Monocyte (primary cell): ENCODE results near the genes ST3GAL3, RNF220, RPS8 and TOE1.

DNA sequence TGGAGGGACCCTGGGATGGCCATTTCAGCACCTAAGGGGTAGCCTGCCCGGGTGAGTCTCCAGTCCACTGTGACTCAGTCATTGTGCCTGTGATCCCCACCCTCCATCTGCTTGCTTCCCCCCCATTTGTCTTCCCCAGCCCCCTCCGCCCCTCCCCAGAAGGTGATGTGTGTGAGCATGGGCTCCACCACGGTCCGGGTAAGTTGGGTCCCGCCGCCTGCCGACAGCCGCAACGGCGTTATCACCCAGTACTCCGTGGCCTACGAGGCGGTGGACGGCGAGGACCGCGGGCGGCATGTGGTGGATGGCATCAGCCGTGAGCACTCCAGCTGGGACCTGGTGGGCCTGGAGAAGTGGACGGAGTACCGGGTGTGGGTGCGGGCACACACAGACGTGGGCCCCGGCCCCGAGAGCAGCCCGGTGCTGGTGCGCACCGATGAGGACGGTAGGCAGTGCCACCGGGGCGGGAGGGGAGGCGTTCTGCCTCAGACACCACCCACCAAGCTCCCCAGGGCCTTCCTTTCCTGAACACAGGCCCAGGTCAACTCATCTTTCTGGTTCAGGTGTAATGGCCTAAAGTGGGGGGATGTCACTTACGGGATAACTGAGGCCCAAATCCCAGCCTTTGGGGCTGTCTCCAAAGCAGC, 52.2 kb upstream of the KDM4A start:
- PRO-cap, 2 experiments: no peak in any of the 2 experiments

- PRO-cap, 2 experiments: peak in 2 of 2 experiments; most common plus-strand start chr1:43707543 (in 1); most common minus-strand start chr1:43707365 (in 2)
Observed at GRCh38 chr1:43707110-43708372, at the start of gene ST3GAL3. Gene ST3GAL3 (plus strand): TSS chr1:43707536.

DNA sequence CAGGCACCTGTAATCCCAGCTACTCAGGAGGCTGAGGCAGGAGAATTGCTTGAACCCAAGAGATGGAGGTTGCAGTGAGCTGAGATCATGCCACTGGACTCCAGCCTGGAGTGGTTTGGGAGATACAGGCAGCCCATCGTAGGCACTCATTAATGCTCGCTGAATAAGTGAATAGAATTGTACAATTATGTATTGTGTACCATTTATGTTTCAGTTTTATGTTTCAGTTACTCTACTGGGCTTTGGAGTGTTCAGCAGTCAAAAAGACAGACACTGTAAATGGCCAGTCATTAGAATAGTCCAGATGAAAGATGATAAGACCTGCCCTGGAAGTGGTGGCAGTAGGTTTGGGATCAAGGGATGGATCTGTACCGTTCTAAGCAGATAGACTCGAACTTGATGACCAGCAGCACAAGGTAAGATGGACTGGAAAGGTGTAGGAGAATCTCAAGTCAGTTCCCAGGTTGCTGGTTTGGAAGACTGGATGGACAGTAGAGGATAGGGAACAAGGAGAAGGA, 17.6 kb upstream of the ARTN start:
- PRO-cap, 2 experiments: no peak in any of the 2 experiments

DNA sequence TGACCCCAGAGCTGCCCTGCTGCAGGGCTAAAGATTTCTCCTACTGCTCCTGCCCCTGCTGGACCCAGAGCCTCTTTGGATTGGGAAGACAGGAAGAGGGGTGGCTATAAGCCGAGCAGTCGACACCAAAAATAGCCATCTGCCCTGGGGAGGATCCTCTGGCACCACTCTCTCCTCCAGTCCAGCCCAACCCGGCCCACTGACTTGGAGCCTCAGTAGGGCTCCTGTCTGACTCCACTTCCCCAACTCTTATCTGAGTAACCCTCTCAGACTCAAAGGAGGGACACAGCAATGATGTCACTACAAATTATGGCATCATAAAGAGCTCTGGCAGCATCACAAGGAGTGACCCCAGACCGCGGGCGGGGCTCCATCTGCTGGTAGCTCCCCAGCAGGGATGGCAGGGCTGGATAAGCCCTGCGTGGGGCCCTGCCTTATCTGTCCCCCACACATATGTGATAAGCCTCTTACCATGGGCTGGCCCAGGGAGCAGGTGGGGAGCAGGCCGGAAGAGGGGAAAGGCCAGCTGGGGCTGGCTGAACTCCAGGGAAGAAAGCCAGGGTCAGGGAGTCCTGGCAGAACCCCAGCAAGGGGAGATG, 4.5 kb upstream of the SLC6A9 start:
- PRO-cap, 2 experiments: no peak in any of the 2 experiments

GRCh38 chr1:44404806-44406019, at the start of gene RNF220:
Gene RNF220 (plus strand): TSS chr1:44405255.
- PRO-cap, 2 experiments: no peak in any of the 2 experiments

GRCh38 chr1:44406427-44406897, 1.4 kb downstream of the RNF220 start:
- PRO-cap, 2 experiments: no peak in any of the 2 experiments

DNA sequence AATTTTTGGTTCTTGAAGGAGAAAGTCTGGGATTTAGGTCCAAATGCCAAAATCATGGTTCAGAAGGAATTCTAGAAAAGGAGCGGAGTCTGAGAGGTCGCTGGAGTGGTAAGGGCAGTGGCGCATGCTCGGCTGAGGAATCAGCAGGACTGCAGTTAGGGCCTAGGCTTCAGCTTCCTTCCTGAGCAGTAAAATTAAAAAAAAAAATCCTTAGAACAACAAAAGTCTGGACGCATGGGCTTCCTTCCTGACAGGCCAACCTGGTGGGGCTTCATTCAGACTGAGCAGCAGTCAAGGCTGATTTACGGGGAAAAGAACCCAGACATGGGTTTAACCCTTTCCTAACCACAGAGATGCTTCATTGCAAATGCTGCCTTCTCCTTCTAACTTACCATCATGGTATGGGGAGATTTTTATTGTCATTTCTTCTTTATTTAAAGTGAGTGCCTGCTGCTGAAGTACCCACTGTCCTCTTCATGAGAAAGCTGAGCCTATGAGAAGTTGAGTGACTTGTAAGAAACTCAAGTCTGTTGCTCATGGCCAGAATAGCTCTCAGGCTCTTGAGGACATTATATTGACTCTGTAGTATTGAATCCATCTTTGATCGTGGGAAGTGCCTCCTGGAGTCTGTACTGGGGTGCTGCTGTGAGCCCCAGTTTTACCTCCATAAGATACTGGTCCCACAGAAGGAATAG, 17.2 kb downstream of the RNF220 start:
- PRO-cap, 2 experiments: no peak in any of the 2 experiments

GRCh38 chr1:44547457-44547656, 126.9 kb downstream of the TMEM53 start:
- PRO-cap, 2 experiments: no peak in any of the 2 experiments

- PRO-cap, 2 experiments: no peak in any of the 2 experiments
Observed at GRCh38 chr1:44635698-44636334, 38.5 kb downstream of the TMEM53 start.

DNA sequence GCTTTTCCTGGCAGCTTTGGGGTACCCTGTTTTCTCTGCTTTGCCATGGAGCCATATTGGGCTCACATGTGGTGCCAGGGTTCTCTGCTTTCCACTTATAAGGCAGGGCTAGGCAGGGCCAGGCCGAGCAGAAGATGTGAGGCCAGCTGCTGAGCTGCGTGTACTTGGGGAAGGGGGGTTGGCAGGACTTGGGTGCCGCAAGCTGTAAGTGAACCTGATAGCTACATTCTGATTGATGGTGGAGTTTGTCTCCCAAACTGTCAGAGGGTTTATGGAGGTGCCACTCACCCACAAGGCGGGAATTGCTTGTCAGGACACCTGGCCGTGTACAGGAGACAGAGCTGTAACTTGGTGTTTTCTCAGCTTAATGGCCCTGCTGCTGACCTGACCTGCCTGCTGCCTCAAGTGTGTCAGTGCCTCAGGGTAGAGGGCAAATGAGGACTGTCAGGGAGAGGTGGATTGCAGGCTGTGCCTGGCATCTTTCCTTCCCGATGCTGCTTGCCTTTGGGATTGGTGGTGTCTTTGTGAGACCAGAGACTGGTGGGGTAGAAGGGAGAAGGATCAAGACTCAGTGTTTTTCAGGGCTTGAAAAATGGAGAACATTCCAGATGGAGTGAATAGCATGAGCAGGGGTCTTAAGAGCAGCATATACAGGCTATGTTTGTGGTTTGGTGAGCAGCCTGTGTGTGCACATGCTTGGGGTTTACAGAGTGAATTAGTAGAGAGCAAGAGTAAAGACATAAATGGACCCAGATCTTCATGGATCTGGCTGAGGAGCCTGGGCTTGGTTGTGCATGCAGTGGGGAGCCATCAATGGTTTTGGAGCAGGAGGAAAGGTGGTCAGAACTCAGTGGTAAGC, 31.4 kb downstream of the TMEM53 start:
- PRO-cap, 2 experiments: no peak in any of the 2 experiments

DNA sequence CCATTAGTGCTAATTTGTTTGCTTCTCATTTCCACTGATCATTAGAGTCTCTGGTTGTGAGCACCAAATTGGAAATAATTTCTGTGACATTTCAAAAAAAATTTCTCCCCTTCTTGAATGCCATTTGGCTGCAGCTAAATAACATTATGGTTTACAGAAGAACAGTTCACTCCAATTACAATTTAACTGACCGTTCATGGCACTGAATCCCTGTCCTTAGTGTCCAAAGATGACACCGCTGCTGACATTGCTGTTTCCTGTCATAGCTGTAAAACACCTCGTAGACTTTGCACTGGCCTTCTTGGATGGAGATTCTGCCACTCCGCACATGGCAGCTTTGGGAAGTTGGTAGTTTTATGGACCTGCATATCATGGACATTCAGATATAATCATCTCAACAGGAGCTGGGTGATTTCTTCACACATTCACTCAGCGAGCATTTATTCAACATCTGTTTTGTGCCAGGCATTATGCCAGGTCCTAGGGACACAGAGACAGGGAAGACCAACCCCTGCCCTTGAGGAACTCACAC, 4.9 kb downstream of the ARMH1 start:
- PRO-cap, 2 experiments: no peak in any of the 2 experiments

GRCh38 chr1:44775170-44776454, at the start of gene RPS8:
Gene RPS8 (plus strand): TSS chr1:44775540.
- PRO-cap, 2 experiments: peak in 2 of 2 experiments; most common plus-strand start chr1:44775589 (in 1); most common minus-strand start chr1:44775440 (in 2)

GRCh38 chr1:44780021-44781321, 5.1 kb downstream of the RPS8 start:
- PRO-cap, 2 experiments: no peak in any of the 2 experiments

GRCh38 chr1:45017580-45018277, 5.7 kb downstream of the UROD start:
- PRO-cap, 2 experiments: no peak in any of the 2 experiments

- PRO-cap, 2 experiments: peak in 2 of 2 experiments; most common plus-strand start chr1:45340223 (in 2); most common minus-strand start chr1:45339966 (in 2)
Observed at GRCh38 chr1:45339652-45340749, at the start of gene TOE1. Gene TOE1 (plus strand): TSS chr1:45340170.

GRCh38 chr1:45340846-45341533, 1.0 kb downstream of the TOE1 start:
- PRO-cap, 2 experiments: no peak in any of the 2 experiments

DNA sequence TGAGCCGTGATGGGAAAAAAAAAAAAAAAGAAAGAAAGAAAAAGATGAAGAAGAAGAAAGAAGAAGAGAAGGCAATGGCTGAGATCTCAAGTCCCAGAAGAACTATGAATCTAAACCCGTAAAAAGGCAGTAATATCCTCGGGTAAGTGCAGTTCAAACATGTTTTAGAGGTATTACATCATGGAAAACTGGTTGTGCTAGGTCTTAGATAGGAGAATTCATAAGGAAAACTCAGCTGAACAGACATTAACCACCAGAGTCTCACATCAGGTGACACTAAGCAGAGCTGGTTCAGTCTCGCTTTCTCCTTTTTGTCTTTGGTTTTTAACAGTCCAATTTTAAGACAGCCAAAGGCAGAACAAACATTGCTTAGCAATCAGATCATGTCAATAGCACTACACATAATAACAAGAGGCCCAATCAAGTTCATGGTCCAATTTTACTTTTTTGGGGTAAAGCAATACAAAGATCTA, 63.3 kb downstream of the TOE1 start:
- PRO-cap, 2 experiments: no peak in any of the 2 experiments

GRCh38 chr1:45510891-45511572, 10.7 kb downstream of the PRDX1 start:
- PRO-cap, 2 experiments: no peak in any of the 2 experiments

DNA sequence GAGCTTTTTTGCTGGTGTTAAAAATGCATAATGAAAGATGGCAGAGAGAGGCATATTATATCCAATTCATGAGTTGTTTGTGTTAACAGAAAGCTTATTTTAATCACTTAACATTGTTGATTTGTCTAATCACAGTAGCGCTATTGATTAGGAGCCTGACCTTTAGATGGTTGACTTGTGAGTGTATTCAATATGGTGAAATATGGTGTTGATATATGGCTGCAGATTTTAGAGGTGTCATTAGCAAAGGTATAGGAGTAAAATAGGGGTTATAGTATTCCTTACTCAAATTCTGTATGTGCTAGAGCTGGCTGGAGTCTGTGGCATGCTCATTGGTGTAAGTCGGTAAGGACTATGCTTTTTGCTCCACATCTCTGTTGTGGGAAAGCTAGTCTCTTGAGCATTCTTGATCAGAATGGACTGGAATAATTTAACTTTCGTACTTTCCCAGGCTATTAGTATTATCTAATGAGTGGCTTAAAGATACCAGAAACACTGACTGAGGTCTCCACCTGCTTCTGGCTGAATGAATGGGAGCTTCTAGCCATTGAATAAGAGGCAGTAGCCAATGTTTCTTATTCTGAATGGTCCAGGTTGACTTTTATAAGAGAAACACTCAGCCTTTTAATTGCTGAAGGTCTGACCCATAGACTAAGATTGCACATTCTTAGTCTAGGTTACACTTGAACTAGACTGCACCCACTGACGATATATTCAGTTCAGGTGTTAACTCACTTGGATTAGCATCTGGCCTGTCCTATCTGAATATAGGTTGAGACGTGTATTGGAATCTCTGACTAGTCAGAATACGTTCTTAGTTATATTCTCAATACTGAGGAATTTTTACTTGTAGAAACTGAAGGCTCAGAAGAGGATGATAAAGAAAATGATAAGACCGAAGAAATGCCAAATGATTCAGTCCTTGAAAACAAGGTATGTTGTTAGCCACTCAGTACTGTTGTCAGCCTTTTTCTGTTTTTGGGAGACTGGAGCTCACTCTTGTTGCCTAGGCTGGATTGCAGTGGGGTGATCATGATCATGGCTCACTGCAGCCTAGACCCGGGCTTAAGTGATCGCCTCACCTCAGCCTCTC, 11.2 kb downstream of the CCDC17 start:
- PRO-cap, 2 experiments: no peak in any of the 2 experiments

- PRO-cap, 2 experiments: no peak in any of the 2 experiments
Observed at GRCh38 chr1:45643766-45644481, 20.1 kb upstream of the CCDC17 start.